ENCODE measurements around a stretch of chr5.

DNA sequence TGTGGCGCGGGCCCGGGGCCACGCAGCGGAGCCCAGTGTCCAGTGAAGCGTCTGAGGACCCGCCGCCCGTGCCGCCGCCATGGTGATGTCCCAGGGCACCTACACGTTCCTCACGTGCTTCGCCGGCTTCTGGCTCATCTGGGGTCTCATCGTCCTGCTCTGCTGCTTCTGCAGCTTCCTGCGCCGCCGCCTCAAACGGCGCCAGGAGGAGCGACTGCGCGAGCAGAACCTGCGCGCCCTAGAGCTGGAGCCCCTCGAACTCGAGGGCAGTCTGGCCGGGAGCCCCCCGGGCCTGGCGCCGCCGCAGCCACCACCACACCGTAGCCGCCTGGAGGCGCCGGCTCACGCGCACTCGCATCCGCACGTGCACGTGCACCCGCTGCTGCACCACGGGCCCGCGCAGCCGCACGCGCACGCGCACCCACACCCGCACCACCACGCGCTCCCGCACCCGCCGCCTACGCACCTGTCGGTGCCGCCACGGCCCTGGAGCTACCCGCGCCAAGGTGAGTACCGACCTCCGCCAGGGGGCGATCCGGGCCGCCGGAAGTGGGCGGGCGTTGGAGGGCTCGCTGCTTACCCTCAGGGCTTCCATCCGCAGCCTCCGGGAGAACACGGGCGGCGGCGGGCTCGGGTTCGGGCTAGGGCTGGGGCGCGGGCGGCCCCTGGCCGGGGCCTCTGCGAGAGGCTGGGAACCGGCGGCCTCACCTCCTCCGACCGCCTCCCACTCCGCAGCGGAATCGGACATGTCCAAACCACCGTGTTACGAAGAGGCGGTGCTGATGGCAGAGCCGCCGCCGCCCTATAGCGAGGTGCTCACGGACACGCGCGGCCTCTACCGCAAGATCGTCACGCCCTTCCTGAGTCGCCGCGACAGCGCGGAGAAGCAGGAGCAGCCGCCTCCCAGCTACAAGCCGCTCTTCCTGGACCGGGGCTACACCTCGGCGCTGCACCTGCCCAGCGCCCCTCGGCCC lies 8.7 kb downstream of the PRR7 start:
- PRO-cap: bidirectional peak, plus-strand start at position 600 of the sequence, minus-strand start at position 494 of the sequence; bidirectional peak, plus-strand start at position 912 of the sequence, minus-strand start at position 848 of the sequence

GRCh38 chr5:177458871-177459501 lies 12.4 kb downstream of the PRR7 start:
- PRO-cap: no peak

DNA sequence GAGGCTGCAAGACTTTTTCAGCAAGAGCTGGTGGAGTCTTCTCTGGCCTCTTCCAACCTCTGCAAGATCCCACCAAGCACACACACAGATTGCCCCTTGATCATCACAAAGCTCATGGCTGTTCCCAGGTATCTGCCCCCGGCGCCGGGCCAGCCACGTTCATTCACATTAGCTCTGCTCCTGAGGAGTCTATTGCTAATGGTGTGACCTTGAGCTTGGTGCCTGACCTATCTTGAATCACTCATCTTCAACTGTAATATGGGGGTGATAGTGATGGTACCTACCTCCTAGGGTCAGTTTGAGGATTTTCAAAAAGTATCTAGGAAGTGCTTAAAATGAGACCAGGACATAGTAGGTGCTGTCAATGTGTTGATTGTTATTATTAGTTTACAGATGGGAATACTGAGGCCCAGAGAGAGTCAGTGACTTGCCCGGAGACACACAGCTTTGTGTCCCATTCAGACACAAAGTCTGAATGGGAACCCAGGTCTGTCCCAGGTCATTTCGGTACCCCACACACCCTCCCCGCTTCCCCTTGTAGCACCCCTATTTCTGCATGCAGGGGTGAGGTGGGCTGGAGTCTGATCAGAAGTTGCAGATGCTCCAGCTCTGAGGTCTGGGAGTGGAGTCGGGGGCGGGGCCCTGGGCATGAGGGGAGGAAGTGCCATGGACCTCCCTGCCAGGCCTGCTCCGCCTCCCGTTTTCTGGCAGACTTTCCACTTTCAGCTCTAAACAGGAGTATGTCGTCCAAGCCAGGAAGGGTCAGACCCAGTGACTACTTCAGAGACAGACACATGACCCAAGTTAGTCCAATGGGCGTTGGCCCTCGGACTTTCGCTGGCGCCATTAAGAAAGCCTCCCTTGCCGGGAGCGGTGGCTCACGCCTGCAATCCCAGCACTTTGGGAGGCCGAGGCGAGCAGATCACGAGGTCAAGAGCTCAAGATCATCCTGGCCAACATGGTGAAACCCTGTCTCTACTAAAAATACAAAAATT lies 3.1 kb upstream of the DBN1 start:
- PRO-cap: no peak

DNA sequence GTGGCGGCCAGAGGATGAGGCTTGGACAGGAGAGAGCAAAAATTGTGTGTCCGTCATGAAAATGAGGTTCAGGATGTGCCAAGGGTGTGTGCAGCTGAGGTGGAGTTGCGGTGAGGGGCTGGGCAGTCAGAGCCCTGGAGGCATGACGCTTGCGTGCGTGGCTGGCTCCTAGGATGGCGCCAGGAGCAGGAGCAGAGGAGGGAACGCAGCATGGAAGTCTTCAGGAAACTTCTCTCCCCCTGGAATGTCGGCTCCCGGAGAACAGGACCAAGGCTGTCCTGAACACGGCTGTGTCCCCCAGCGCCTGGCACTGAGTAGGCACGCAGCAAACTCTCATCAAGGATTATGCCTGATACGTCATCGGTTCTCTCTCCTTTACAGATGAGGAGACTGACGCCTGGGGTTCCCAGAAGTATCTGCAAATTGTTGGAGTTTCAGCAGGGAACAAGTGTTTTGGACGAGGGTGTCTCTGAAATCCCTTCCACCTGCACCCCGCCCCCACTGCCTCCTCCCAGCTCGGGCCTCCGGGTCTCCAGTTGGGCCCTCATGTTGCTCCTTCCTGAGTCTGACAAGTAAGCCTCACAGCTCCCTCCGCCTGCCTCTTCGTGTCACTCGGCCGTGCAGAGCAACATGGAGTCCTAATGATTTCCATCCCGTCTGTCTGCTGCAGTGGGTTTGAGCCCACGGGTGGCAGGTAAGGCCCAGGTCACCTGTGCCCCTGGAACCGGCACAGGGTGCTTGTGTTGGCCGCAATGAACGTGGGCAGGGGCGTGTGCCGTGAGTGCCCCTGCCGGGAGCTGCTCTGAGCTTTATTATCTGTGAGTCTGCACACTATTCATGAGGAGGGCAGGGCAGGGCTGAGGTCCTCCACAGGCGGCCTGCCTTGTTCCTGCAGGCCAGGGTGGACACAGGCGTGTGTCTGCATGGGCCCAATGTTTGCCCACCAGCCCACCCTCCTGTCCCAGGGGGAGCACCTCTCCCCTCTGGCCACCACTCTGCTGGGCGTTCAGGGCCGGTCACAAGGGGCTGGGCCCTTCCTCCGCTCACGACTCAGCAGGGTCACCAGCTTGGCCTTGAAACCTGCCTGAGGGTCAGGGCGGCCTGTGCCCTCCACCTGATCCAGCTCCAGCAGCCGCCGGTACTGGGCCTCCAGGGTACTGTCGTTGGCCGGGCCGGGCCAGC lies 6.0 kb upstream of the PDLIM7 start:
- PRO-cap: no peak

- PRO-cap: no peak
Measured at GRCh38 chr5:177575057-177575393, 17.0 kb upstream of the TMED9 start.

DNA sequence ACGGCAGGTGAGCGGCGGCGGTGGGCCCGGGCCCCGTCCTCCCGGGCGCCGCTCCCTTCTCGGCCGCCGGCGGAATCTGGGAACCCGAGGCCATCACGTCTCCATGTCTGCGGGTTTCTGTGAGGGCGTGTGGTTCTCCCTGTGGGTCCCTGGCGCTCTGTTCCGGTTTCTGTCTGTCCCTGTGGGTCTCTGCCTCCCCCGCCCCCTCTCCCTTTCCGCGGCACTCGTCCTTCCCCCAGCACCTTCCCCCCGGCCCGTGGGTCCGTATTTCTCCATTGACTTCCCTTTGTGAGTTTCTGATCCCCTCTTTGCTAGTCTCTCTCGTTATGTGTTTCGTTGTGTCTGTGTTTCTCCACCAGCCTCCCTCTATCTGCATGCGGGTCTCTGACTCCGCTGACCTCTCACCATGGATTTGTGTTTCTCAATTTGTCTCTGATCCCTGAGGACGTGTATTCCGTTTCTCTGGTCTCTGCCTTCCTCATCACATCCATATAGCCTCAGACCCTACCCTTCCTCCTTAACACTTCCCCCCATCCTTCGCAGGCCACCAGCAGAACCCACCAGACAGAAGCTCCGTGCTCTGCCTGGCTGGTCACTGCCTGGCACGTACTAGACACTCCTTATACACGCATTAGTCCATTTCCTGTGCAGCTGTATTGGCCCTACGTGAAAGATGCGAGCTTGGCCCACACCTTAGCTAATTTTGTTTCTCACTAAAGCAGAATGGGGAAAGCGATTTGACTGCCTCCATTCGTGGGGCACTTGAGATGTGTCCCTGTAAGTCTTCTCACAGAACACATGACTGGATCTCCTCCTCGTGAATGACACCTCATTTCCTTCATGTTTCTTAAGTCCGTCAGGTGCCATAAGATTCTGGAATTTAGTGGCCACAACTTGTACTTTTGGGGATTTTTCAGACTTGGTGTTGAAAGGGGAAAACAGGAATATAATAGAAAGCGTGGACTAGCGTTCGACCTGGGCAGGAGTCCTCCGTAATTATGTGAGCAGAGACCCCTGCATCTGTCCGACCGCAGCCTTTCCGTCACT lies 645 bp downstream of the B4GALT7 start:
- PRO-cap: unidirectional peak, minus-strand start at position 159 of the sequence; unidirectional peak, minus-strand start at position 597 of the sequence

DNA sequence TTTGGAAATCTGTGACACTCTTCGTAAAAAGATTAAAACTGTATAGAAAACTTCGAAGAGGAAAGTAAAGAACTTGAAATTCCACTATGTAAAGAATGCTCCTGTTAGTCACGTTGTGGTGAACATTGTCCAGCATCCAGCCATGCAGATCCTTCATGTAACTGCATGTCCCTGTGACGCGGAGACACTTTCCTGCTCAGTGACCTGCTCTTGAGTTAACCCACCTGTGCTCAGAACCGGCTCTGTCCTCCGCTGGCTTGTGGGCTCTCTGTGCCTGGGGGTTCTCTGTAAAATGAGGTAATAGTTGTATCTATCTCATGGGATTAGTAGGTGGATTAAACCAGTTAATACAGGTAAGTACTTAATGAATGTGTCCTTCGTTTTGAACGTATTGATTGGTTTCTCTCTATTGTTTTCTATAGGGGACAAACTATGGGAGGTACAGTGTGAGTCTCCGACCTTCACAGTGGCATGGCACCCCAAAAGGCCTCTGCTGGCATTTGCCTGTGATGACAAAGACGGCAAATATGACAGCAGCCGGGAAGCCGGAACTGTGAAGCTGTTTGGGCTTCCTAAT lies 112.7 kb downstream of the PROP1 start:
- PRO-cap: no peak

GRCh38 chr5:178216705-178216893 lies 12.3 kb downstream of the HNRNPAB start:
- PRO-cap: no peak

DNA sequence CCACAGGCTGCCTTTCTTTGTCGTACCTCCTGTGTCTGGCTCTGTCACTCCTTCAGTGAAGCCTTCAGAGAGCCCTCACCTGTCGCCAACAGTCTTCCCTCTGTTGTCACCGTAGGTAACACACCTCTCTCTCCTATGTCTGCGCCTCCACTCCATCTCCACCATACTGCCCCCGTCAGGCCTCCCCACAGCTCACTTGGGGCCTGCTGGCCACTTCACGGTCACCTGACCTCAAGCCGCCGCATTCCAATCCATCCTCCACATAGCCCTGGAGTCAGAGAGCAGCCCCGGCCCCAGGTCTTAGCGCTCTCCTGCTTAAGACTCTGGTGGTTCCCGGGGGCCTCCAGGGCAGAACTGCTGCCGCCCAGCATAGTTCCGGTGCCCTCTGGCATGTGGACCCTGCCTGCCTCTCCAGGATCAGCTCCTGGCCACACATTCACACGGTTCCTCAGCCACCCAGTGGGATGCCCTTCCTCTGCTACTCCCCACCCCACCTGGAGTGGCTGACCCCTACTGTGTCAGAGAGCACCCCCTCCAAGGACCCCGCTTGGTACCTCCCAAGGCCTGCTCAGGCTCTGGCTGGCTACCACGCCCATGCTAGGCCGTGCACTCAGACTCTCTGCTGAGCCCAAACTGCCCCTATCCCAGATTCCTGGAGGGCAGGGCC lies 8.8 kb downstream of the PHYKPL start:
- PRO-cap: unidirectional peak, minus-strand start at position 99 of the sequence

DNA sequence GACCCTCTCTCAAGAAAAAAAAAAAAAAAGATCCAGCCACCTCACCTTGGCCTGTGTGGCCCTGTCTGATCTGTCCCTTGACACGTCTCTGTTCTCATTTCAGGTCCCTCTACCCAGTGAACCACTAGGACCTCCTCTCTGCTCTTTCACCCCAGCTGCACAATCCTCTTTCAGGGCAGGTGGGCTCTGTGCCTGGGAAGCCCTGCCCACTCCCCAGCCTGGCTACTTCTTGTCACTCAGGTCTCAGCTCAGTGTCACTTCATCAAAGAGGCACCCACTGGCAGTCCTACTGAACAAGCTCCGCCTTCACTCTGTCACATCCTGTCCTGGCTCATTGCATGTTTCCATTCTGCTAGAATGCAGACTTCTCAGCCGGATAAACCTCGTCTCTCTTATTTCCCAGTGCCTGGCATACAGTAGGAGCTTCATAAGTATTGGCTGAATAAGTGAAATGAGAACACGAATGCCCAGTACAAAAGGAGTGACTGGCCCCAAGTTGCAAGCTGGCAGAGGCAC lies 98.1 kb upstream of the PHYKPL start:
- PRO-cap: bidirectional peak, plus-strand start at position 362 of the sequence, minus-strand start at position 217 of the sequence

DNA sequence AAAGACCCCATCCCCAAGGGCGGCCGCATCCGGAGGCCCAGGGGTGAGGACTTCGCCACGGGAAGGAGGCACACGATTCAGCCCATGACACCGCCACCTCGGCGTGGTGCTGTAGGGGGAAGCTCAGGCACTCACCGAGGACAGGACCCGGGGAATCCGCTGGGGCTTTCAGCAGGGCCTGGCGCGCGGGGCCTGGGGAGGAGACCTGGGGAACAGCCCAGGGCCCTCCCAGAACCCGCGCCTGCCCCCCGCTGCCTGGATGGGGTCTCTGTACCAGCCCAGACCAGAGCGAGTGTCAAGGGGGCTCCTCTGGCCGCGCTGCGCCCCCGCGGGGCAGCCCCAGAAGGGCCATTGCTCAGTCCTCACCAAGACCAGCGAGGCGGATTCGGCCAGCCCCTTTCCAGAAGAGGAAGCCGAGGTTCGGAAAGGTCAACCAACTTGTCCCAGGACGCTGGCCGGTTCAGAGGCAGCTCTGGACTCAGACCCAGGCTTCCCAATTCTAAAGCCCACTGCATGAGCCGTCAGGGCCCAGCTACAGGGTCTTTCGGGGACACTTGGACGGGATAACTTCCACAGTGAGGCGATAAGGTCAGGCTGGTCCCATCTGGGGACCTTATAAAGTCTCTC lies 12.7 kb downstream of the COL23A1 start:
- PRO-cap: no peak

- PRO-cap: no peak
Measured at GRCh38 chr5:178667805-178668146, 40.9 kb upstream of the CLK4 start.

- PRO-cap: no peak
Measured at GRCh38 chr5:178832954-178833325, 26.8 kb upstream of the ZNF354B start.

- PRO-cap: no peak
Measured at GRCh38 chr5:178941310-178941809, 362 bp downstream of the ZNF454 start.

GRCh38 chr5:179342641-179343161 lies 2.6 kb downstream of the ADAMTS2 start:
- PRO-cap: no peak

DNA sequence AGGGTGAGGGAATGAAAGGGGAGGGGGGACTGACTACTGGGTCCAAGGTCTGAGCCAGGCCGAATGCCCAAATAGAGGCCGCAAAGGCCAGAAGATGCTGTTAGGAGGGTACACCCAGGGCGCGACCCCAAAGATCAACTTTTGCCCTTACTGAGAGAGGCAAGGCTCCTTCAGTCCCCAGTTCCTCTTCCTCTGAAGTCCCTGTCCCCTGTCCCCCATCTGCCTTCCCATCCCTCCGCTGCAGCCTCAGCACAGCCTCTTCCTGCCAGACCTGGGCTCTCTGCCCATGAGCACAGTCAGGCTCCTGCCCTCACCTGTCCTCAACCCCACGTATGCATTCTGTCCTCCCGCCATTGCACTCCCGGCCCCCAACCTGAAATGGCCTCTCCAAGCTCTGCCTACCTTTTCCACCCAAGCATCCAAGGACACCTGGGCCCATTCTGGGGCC lies 652 bp upstream of the ADAMTS2 start:
- PRO-cap: no peak

- PRO-cap: bidirectional peak, plus-strand start at chr5:179530864, minus-strand start at chr5:179530773
Measured at GRCh38 chr5:179530331-179531136, 19.8 kb upstream of the RUFY1 start.

- PRO-cap: no peak
Measured at GRCh38 chr5:179572442-179572865, 22.1 kb downstream of the RUFY1 start.

DNA sequence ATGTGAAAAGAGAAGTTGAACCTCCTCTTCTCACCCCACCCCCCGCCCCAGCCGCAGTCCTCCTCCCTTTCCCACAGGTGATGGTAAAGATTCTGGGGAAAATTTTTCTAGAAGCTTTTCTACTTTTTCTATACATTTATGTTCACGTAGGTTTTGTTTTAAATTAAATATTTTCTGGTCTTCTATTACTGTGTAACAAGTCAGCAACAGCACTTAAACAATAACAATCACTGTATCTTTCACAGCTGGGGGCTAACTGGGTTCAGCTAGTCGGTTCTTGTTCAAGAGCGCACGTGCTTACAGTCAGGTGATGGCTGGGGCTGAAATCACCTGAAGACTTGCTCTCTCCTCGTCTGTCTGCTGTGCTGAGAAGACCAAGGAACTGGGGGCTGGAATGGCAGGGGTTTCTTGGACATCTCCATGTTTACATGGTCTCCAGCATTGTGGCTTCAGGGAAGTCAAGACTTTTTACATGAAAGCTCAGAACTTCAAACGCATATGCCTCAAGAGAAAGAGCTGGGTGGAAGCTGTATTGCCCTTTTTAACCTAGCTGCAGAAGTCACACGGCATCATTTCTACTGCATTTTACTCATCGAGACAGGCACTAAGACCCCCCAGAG lies 24.8 kb downstream of the RUFY1 start:
- PRO-cap: no peak

GRCh38 chr5:179658439-179658857 lies 22.4 kb downstream of the CBY3 start:
- PRO-cap: no peak

Measured in left colon (tissue), 1 donor.